Calu3 (cell line): Measurements from ENCODE around the genes RPL22, TAS1R1 and ZBTB48.

GRCh38 chr1:4730009-4730665, 75.7 kb downstream of the AJAP1 start:
- PRO-cap: no peak

DNA sequence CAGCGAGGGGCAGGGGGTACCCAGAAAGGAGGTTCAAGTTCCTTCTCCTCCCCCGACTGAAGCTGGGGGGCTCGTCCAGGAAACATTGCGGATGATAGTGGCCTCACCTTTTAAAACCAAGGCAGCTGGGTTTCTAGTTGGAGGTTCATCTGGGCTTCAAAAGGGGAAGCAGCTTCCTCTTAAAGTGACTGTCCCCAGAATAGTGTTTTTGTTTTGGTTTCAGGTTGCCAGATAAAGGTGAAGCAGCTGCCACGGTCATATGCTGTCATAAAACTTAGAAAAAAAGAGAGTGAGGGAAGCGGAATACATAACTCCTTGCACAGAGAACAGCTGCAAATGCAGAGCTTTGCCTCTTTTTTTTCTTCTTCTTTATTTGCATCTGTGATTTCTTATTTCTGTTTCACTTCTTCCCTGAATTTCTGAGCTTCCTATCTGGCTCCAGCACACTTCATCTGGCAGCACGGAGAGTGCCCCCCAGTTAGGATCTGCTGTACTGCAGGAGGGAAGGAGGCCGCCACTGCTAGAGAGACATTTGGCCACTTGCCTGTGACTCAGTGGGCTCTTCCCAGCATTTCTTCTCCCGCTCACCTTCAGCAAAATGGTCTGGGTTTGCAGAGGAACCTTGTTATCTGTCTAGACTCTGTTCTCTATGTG, 142.1 kb downstream of the AJAP1 start:
- PRO-cap: no peak

GRCh38 chr1:5389188-5389409, 603.1 kb downstream of the NPHP4 start:
- PRO-cap: no peak

- PRO-cap: no peak
Observed at GRCh38 chr1:5667935-5668516, 324.2 kb downstream of the NPHP4 start.

DNA sequence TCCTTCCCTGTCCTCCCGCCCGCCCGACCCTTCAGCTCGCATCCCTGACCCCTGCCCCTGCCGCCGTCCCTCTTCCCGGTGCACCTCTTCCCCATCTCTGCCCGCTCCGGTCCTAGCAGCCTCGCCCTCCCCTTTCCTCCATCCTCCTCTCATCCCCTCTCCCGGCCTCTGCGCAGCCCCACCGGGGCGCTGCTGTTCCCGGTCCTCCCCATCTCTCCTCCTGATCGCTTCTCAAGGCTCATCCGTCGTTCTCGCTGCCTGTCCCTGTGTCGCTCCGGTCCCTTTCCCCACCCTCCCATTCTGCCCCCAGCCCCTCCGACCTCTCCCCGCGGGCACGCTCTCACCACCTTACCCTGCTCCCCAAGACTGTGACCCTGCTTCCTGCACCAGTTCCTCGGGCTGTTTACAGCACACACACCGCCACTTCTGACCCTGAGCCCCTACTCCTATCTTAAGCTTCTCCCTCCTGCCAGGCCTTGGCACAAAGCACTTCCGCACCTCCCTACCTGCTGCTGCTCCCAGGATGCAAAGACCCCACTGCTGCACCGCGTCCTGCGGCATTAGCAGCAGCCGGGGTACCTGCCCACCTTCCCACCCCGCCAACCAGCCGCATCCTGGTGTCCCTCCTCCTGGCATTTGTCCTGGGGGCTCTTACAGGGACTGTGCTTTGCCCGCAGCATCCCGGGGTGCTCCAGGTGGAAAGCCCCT, 939 bp upstream of the NPHP4 start:
- PRO-cap: no peak

DNA sequence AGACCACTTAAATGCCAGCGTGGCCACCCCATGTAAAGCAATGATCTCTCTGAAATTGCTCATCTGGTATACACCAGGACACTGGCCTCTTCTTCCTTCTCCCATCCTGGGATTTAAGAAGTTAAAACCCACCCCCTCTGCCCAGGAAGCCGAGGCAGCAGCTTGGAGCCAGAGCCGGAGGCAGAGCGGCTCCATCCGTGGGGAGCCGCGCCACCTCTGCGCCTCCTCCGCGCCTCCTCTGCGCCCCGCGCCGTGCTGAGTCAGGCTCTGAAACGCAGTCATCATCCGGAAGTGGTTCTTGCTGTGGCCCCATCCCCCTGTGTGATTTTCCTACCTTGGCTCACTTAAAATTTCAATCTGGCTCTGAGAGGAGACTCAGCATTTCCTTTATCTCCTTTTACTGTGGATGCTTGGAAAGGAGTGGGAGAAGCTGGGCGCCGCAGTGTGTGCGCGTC, 15.1 kb upstream of the NPHP4 start:
- PRO-cap: no peak

DNA sequence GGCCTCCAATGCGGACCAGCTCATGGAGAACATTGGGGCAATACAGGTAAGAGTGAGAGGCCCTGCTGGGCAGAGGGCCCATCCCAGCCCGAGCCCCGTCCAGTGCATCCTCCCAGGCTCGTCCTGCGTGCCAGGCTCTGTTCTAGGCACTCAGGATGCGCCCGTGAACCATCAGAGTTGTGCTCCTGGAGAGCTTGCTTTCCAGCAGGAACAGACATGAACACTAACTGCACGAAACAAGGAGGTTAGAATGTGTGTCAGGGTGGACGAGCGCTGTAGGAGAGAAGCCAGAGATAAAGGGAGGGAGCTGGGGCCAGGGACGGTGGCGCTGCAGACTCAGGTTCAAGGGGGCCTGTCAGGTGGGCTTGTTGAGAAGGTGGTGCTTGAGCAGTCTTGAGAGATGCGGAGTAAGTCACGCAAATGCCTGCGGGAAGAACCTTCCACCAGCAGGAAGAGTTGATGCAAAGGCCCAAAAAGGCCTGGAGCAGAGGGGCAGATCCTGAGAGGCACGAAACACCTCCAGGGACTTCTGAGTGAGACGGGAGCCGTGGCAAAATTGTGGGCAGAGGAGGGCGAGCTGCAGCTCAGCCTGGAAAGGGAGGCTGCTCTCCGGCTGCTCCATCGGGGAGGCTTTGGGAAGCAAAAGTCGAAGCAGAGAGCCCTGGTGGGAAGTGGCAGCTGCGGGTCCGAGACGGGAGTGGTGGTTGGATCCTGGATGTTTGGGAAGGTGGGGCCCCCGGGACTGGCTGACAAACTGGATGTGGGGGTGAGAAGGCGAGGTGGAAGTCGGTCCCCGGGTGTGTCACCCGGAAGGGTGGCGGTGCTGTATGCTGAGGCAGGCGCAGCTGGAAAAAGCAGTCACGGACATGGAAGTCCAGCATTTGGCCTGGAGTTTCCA, 51.9 kb downstream of the KCNAB2 start:
- PRO-cap: no peak

GRCh38 chr1:6157591-6158372, 22.3 kb downstream of the CHD5 start:
- PRO-cap: bidirectional peak, plus-strand start at chr1:6158181, minus-strand start at chr1:6157890

DNA sequence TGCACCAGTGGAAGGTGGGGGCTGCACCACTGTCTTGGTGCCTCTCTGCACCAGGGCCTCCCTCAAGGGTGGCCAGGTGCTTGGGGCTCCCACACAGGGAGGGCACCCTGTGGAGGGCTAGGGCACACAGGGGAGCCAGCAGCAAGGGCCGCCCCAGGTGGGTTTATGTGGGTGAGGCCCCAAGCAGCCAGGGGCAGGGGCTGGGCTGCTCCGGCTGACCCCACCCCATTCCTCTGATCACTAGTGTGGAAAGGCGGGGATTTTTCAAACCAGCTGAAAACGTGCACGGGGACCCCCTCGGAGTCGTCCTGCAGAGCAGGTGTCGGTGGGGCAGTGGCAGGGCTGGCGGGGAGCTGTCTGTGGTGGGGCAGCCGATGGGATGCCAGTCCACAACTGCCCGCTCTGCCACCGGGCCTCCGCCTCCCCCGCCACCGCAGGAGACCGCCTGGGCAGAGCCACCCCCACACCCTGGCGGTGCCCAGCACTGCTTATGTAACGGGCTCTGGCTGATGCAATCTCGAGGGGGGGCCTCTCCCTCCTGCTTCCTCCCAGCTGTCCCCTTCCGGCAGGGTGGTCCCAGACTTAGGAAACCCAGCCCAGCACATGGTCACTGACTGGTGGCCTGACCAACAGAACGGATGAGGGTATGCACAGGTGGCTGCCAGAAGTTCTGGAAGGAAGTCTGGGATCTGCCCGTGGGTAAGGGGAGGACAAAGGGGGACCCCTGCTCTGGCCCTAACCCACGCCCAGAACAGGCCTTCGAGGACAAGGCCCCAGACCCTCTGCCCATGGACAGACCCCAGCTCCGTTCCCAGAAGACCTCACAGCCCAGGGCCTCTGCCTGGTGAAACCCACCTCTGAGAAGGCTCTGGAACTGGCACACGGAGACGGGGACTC, 9.4 kb downstream of the CHD5 start:
- PRO-cap: no peak

DNA sequence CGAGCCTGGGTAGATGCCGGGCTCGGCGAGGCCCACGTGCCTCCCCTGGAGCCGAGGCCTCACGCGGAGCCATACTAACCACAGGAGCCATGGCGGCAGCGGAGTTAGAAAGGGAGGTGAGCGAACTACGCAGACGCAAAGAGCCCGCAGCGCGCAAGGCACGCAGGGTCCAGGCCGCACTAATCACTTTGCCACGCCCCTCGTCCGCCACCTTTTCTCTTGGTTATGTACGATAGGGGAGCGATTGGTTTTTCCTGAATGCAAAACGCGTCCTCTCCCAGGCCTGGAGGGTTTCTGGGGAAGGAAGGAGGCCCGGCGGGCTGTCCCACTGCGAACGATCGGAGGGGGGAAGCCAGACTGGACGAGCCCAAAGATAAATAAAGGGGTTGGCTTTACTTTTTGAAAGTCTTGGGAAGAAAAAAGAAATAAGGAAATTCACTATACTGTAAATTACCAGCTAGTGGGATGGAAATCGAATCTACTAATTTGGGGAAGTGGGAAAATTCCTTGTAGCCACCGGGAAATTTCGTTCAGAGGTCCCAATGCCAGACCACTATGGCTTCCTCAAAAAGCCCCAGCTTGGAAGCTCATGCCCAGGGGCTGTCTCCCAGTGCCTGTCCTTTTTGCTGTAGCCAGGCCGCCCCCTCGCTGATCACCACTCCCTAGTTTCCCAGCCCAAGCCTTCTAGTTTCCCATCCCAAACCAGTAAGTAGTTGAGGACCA, at the start of gene RPL22:
RPL22 (minus strand) TSS at position 113 of the 723 bp plus-strand sequence.
- PRO-cap: bidirectional peak, plus-strand start at position 280 of the sequence, minus-strand start at position 112 of the sequence

DNA sequence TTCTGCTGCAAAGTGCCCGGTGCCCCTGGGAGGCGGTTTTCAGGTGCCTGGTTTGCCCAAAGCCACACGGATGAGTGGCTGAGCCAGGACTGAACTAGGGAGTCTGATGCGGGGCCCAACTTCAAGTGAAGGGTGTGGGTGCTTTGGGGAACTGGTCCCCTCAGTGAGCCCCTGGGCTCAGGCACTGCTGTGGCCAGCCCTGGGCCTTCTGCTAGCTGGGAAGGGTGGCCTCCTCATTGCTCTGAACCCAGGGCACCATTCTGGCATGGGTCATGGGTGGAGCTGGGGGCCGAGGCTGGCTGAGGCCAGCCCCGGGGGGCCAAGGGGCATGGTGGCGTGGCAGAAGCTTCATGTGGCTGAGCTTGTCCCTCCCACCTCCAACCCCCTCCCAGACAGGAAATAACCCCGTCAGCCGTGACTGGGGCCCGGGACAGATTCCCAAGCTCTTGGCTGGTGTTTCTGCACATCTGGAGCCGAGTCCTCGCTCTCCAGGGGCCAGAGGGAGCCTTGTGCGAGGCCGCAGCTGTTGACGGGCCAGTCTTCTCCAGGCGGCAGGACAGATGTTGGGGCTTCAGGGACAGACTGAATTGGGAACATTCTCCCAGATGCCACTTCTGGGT, 2.0 kb upstream of the GPR153 start:
- PRO-cap: no peak

DNA sequence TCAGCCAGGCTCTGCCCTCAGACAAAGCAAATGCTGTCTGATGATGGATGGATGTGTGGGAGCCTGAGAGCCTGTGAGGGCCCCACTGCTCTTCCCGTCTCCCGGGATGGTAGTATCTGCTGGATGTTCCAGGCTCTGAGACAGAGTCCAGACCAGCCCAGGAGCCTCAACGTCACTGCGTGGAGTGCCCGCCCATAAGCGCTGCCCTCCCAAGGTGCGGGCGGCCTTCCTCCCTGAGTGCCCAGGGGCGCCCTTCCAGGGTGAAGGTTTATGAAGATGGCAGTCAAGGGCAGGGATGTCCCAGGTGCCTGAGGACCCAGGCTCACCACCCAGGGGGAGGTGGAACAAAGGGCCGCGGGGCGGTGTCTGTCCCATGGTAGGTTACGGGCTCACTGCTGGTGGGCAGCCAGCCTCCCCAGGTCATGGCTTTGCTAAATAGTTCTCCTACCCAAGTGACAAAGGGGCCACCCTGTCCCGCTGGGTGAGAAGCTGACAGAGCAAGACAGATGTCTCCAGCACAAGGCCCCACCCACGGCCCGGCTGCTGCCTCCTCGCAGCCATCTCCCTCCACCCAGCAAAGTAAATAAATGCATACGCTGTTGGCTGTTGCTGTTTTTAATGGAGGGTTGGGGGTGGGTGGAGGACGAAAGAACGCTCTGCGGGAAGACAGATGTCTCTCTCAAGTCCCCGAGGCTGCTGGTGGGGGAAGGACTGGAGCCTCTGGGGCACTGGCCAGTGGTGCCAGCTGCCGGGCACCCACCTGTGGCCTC, 9.0 kb upstream of the GPR153 start:
- PRO-cap: no peak

DNA sequence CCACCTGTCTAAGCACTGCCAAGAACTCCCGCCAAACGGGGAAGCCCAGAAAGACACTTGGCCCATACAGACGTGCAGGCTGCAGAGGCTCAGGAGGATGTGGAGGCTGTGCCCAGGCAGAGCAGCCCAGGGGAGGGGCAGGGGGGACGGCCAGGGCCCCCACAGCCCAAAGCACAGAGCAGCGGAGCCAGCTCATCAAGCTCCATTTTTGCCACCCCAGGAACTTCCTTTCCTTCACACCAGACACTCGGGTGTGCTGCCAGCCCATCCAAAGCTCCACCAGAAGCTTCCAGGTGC, 59.3 kb downstream of the ACOT7 start:
- PRO-cap: no peak

GRCh38 chr1:6449959-6450637, 15.9 kb downstream of the TNFRSF25 start:
- PRO-cap: no peak

DNA sequence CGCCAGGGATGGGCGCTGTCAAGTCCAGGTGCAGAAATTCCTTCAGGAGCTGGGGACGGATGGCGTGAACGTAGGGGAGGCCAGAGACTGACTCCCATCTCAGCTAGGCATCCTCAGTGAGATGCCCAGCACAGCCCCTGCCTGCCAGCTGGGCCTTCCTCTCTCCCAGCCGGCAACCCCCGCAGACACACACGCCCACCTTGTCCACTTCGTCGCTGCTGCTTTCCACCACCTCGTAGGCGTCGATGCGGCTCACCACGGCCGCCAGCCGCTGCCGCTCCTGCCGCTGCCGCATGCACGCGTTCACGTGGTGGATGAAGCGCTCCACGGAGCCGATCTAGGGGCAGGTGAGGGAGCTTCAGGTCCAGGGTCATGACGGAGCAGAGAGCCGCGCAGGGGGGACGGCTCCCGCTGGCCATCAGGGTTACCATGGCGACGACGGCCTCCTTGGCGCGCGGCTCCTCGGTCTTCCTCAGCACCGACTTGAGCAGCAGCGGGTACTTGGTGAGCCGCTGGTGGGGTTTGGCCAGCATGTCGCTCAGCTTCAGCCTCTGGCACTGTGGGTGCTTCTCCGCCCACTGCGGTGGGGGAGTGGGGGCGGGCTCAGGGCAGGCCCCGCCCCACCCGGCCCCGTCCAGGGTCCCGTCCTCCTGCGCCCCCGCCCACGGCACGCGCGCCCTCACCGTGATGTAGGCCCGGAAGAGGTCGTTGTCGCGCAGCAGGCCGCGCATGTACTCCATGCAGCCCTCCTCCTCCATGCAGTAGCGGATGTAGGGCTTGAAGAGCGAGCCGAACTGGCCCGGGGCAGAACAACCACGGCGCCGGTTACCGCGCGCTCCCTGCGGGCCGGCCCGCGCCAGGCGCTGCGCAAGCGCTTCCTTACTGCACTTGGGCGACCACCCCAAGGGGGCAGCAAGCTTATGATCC, 4.6 kb upstream of the TNFRSF25 start:
- PRO-cap: no peak

DNA sequence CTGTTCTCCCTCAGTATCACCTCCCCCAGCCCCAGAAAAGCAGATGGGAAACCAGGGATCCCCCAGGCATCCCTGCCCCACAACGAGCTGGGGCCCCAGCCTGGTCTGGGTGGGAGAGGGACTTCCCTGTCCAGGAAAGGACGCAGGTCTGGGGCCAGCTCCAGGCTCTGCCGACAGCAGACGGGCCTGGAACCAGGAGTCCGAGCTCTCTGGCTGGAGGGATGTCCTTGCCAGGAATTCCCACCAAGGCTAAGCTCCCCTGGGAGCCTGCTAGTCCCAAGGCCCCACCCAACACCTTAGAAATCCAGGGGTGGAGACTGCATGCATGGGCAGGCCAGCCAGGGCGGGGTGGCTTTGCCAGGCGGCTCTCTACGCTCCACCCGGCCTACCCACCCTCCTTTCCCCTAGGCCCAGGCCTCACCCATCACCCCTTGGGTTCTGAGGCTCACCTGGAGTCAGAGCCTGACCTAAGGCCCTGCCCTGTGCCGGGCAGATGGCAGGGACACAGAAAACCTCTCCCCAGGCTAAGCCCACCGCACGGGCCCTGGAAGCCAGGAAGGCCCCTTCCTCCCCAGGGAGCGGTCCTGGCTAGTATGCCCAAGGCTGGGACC, 2.5 kb downstream of the PLEKHG5 start:
- PRO-cap: no peak

GRCh38 chr1:6528947-6529327, 25.4 kb downstream of the NOL9 start:
- PRO-cap: no peak

- PRO-cap: no peak
Observed at GRCh38 chr1:6555009-6555597, at the start of gene TAS1R1. Gene TAS1R1 (plus strand): TSS chr1:6555307.

DNA sequence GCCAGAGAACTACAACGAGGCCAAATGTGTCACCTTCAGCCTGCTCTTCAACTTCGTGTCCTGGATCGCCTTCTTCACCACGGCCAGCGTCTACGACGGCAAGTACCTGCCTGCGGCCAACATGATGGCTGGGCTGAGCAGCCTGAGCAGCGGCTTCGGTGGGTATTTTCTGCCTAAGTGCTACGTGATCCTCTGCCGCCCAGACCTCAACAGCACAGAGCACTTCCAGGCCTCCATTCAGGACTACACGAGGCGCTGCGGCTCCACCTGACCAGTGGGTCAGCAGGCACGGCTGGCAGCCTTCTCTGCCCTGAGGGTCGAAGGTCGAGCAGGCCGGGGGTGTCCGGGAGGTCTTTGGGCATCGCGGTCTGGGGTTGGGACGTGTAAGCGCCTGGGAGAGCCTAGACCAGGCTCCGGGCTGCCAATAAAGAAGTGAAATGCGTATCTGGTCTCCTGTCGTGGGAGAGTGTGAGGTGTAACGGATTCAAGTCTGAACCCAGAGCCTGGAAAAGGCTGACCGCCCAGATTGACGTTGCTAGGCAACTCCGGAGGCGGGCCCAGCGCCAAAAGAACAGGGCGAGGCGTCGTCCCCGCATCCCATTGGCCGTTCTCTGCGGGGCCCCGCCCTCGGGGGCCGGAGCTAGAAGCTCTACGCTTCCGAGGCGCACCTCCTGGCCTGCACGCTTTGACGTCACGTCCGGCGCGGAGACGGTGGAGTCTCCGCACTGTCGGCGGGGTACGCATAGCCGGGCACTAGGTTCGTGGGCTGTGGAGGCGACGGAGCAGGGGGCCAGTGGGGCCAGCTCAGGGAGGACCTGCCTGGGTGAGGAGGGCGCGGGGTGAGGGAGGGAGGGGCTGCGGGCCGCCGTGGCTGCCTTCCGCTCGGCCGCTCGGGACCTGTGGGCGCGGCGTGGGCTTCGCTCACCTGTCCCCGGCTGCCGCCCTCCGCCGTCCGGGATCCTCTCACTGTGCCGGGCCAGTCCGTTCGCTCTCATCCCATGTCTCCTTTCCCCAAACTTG, at the start of gene ZBTB48:
ZBTB48 (plus strand) TSS at position 681 of the 1,020 bp plus-strand sequence.
- PRO-cap: bidirectional peak, plus-strand start at position 694 of the sequence, minus-strand start at position 511 of the sequence

DNA sequence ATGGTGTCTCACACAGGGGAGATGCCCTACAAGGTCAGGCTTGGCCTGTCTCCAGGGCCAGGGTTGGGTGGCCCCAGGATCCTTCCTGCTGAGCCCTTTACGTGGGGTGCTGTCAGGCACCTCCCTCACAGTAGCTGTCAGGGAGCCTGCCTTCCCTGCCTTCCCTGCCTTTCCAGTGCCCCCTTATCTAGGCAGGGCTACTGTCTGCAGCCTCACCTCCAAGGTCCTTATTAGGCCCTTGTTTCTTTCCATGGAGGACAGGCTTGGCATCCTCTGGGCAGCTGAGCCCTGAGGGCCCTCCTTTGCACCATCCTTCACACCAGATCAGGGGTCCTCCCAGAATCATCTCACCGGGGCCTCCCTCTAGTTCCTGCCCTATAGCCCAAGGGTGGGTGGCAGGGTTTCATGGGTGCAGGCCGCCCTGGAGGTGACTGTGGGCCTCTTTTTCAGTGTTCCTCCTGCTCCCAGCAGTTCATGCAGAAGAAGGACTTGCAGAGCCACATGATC, 7.0 kb downstream of the ZBTB48 start:
- PRO-cap: no peak